Metastatic Lung Carcinoma in the Adrenal Gland (tissue), 1 donor: ENCODE measurements around the gene TRAF3IP1.

GRCh38 chr2:238290994-238291193 is 2.5 kb upstream of the PER2 start:
- PRO-cap: unidirectional peak, minus-strand start at chr2:238291109

DNA sequence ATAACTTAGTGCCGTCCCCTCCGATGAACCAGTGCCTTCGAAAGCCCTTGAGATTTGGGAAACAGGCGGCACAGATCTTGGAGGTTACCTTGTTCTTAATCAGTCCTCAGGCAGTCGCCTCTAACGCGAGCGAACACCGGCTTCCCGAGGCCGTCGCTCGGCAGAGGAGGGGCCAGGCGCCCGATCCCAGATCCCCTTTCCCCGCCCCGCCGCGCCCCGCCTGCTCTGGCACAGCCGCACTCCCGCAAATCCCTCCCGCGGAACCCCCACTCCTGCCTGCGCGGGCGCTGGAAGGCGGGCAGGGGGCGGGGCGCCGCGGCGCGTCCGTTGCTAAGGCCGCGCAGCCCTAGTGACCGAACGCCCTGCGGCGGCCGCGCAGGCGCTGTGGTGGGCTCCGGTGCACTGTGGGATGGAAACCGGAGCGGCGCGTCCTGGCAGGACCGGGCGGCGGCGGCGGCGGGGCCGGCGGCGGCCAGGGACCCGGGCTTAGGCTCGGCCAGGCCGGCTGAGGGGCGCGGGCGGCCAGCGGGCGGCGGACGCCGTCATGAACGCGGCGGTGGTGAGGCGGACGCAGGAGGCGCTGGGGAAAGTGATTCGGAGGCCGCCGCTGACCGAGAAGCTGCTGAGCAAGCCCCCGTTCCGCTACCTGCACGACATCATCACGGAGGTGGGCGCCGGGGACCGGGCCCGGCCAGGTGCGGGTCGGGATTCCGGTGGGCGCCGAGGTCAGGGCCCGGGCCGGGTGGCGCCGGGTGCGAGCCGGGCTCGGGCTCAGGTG is at the start of gene TRAF3IP1:
Gene TRAF3IP1 (plus strand): TSS at position 400 of the 778 bp plus-strand sequence.
- PRO-cap: bidirectional peak, plus-strand start at position 437 of the sequence, minus-strand start at position 159 of the sequence

GRCh38 chr2:238349029-238349468 is 28.7 kb downstream of the TRAF3IP1 start:
- PRO-cap: no peak

DNA sequence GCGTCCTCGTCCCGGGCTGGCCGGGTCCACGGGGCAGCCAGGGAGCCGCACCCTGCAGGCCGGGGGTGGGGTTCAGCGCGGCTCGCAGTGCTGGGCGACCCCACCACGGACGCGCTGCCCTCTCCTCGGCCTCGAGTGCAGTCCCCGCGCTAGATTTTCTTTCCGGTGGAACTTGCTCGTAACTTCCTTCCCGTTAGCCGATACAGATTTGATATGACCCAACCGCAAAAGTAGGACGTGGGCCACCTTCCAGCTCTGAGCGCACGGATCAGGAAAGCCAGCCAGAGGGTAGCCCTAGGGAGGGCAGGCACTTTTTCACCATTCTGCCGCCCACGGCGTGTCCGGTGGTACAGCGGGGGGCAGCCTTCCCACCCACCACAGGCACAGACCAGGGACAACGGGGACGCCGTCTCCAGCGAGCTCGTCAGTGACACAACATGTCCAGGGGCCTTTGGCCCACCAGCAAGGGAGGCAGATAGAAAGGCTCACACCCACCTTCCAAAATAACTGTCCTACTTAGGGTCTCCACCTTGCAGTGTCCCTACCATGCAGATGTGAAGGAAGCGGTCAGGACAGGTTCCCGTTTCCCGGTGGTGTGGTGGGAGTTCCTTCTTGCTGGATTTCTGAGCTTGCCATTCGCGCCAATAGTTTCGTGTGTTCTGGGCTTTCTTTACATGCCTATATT is 614 bp downstream of the ASB1 start:
- PRO-cap: unidirectional peak, minus-strand start at position 137 of the sequence

DNA sequence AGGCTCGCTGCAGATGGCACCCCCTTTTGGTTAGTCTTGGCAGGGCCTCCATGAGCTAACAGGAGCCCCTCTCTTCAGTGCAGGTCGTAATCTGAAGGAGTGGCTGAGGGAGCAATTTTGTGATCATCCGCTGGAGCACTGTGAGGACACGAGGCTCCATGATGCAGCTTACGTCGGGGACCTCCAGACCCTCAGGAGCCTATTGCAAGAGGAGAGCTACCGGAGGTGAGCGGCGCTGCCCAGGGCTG is 6.7 kb downstream of the ASB1 start:
- PRO-cap: no peak

GRCh38 chr2:238449841-238450856 is 23.4 kb downstream of the ASB1 start:
- PRO-cap: no peak

- PRO-cap: no peak
These were observed 169.9 kb downstream of the ASB1 start for GRCh38 chr2:238596659-238597026.

DNA sequence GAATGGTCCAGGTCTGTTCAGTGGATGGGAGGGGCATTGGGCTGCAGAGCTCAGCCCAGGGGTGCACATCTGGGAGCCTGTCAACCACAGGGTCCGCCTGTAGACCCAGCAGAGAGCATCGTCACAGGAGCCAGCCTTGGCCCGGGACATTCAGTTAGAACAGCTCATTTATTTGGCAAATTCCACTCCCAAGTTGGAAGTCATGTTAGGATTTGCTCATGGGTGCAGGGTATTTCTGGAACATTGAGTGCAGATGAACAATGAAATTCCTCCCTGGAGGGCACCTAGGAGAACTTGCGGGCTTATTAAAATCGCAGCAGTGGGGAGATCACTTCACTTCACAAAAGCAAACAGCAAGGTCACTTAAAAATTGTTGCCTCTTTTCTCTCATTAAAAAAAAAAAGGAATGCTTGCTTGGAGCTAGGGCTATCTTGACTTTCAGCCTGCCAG is 119.8 kb upstream of the TWIST2 start:
- PRO-cap: no peak

GRCh38 chr2:238849283-238849930 is 1.5 kb downstream of the TWIST2 start:
- PRO-cap: no peak

- PRO-cap: no peak
These were observed 178.7 kb downstream of the HDAC4 start for GRCh38 chr2:239221929-239222759.

DNA sequence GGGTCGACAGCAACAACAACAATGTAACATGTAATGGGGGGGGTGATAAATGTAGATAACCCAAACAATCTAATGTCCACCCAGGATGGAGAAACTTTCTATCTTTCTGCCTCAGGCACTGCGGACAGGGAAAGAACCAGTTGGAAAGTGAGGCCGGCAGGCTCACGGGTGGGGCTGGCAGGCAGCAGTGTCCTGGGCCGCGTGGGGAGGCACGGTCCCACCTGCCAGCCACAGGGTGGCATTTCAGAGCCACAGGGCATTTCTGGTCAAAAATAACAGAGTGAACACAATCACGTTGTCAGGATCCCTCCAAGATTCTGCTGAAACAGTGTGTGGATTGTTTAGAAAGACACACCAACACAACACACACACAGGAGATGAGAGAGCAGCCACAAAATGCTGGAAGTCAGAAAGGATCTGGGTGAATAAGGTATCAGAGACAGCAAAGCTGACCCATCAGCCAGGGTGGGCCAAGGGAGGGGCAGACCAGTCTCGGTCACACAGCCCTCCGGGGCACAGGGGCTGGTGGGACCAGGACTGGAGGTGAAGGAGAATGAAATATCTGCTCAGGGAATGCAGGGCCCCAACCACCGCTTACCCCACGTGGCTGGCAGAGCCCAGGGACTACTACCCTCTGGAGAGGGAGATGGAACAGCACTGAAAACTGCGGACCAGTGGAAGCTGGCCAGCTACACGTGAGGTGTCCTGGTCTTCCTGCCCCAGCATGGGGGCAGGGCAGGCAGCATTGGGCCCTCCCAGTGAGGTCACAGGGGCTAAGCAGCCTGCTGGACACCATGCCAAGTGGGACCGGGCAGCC is 174.0 kb downstream of the HDAC4 start:
- PRO-cap: no peak

DNA sequence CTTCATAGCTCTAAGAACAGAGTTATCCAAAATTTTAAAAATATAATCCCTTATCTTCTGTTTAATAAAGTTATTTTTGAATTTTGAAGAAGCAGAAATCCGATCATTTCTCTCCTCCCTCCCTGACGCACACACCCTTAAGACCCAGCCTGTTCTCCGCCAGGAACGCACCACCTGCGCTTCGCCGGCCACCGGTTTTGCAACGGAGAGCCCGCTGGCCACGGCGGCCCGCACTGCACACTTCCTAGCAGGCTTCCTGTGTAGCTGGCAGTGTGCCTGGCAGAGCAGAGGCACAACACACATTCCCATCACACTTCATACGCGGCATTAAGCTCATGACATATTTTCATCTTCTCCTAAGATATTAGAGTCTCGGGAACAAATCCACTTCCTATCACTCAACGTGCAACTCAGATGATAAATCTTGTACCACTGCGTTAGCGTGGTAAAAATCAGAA is 148.0 kb downstream of the HDAC4 start:
- PRO-cap: no peak

- PRO-cap: no peak
These were observed 134.4 kb downstream of the HDAC4 start for GRCh38 chr2:239266382-239266789.

- PRO-cap: no peak
These were observed 115.8 kb downstream of the HDAC4 start for GRCh38 chr2:239284773-239285732.

- PRO-cap: no peak
These were observed 83.6 kb downstream of the HDAC4 start for GRCh38 chr2:239316949-239317829.

- PRO-cap: no peak
These were observed 48.5 kb downstream of the HDAC4 start for GRCh38 chr2:239352060-239352990.

- PRO-cap: unidirectional peak, plus-strand start at chr2:239400491
These were observed 493 bp downstream of the HDAC4 start for GRCh38 chr2:239400349-239400705.

DNA sequence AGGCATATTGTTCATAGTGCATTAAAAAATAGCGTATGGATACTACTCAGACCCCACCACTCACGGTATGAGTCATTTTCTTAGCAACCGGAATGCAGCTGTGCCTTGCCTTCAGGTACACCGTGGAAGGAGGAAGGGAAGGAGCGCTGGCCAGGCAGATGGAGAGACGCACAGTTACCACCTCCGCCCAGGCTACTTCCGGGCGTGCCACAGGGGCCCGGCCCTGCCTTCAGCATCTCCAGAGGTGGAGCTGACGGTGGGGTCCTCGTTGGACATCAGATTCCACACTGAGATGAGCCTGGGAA is 82.0 kb upstream of the HDAC4 start:
- PRO-cap: no peak

DNA sequence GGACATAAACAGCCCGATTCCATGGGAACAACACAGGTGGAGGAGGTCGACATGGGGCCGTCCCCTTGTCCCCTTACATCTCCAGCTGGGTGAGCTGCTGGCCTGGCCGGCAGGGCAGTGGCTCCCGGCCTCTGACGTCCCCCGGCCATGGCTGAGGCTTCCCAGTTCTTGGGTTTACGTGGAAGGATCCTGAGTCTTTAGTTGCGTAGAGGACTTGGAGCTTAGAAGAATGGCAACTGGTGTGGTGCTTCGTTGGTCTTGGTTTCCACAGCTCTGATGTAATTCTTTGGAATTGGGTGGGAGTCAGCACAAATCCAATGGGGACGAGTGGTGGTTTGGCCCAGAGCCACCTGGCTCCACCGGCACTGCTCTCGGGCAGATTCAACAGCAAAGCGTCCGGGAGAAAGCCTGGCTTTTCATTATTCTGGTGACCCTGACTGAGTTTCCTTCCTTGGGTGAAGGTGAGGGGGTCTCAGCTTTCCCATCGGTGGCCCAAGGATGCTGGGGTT is 98.4 kb upstream of the HDAC4 start:
- PRO-cap: no peak

DNA sequence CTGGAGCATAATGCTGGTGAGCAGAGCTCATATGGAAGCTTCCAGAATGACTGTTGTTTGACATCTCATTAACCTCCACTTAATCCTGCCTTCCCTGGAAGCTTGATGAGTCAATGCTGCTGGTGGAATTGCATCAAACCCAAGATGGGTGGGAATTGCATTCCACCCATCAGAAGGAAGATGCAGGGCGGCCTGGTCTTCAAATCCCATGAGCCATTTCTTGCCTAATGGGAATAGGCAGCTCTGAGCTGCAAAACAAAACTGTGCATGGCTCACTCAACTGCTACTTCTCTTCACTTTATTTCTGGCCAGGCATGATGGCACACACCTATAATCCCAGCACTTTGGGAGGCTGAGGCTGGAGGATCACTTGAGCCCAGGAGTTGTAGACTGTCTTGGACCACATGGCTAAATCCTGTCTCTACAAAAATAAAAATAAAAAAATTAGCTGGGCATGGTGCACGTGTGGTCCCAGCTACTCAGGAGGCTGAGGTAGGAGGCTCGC is 283.7 kb upstream of the HDAC4 start:
- PRO-cap: no peak